LNCaP clone FGC (cell line): ENCODE measurements around the genes NEUROD1 and PDE1A.

DNA sequence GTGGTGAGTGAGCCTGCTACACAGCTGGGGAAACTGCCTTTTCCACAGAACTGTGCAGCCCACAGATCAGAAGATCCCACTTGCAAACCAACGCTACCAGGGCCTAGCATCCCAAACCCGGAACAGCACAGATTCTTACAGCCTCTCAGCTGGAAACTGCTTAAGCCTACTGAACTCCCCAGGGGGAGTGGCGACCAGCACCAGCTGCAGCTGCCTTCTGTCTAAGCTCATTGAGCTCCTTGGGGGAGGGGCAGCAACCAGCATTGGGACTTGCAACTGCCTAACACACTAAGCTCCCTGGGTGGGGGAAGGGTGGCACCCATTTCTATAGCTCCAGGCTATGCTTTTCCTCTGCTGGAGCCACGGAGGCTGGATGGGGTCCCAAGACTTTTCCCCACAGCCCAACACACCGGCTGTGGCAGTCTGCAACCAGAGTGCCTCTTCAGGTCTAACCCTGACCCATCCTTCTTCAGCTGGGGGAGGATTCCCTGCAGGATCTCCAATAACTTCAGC, 46.1 kb upstream of the ITGA4 start:
- RRBS, 2 experiments: no CpG with 5 or more reads among the region's 5 CpGs

DNA sequence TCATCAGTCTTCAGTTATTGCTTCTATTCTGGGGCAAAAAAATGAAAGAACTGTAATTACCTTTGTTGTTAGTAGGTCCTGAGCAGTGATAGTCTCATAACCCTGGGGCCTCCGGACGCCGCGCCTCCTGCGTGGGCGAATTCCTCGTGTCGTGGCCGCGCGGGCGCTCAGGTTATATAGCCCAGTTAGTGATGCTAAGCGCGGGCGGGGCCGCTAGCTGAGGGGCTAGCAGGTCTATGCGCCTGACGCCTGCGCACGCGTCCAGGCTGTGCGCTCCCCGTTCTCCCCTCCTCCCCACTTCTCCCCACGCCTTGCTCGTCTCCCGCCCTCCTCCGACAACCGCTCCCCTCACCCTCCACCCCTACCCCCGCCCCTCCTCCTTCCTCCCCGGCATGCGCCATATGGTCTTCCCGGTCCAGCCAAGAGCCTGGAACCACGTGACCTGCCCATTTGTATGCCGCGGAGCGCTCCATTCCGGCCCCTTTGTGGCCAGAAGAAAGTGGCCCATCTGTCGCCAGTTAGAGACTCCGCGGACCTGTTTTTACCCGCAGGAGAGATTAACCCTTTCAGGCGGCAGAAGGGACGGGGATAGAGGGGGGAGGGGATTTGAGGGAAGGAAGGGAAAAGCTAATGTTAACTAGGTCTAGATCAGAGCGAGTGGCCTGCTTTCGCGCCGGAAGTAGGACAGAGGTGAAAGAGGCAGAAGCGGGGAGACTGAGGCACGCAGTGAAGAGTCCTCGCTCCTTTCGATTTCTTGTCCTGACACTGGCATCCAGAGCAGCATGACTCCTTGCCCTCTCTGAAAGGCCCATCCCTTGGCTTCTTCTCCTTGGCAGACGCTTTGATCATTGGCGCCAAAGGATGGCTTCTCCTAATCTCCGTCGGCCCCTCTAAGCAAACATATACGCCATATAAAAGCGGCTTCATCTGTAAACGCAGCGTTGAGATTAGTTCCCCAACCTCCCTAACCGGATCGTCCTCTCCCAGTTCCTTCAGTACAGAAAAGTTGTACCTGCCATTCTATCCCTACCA, at the start of gene NEUROD1:
TSS of gene NEUROD1 (minus strand) at position 148 of the 1,032 bp plus-strand sequence.
- RRBS, 2 experiments: 54 to 71% methylated on average over 6 of the region's 61 CpGs

- RRBS, 2 experiments: no CpG with 5 or more reads among the region's 1 CpG
These were observed 100.0 kb upstream of the NEUROD1 start for GRCh38 chr2:181779969-181781113.

DNA sequence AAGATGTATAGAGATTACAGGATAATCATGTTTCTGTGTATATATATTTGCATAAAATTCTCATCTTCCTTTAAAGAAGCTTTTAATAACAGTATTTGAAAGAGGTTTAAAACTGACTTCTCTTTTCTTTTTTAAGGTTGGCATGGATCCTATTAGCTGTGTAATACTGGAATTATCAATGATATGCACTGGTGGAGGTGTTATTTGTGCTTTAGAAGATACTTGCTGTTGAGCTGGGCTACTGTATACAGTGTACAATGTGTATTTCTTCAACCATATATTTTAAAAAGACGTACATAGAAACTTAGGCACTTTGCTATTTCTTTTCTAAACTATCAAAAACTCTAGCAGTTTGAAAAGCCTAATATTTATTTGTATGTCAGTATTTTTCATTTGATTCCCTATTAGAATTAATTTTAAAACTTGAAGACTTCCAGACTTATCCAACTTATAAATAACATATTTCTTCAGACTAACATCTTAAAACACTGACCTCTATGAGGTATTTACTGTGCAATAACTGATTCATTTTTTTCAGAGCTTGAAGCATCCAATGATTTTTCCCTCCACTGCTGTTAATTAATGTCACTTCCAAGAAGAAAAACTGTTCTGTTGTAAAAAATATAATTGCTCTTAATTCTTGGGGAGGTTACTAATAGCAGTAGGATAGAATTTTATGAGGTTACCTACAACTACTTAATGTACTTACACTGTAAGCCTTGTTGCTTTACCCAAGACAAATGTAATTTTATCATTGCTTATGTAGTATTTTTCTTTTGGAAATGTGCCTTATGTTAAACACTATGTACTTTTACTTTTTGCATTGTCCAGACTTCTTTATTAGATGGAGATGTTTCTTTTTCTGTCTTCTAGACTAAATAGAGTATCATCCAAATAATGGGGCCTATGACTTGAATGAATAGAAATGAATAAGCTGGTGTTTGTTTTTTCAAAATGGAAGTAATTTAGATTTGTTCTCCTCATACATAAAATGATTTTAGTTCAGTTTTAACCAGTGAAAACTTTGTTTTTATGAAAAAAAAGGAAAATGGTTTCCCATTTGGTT, 38.2 kb downstream of the ITPRID2 start:
- RRBS, 2 experiments: no CpG with 5 or more reads among the region's 1 CpG

DNA sequence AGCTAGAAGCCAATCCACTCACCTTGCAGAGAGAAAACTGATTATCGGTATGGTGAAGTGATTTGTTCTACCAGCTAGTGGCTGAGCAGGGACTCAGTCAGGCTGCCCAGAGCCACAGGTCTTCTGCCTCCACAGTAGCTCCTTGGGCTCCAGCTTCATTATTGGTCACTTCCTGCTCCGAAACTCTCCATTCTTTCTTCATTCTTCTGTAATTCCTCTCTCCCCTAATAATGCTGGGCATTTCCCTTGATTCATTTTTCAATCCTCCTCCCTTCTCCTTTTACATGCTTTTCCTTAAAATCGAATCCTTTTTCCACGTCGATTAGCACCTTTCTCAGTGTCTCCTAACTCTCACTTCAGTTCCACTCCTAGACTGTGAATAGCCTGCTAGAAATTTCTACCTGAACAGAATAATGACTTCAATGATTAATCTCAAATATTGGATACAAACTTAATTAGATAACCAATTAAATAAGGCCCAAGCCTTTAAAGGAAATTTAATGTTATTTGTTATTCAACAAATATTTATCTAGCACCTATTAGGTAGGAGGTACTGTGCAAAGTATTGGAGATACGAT, 17.9 kb downstream of the PDE1A start:
- RRBS, 2 experiments: no CpG with 5 or more reads among the region's 6 CpGs

GRCh38 chr2:182426356-182427524, at the start of gene PDE1A:
Gene PDE1A (minus strand): TSS chr2:182427036.
- RRBS, 2 experiments: no CpG with 5 or more reads among the region's 9 CpGs

DNA sequence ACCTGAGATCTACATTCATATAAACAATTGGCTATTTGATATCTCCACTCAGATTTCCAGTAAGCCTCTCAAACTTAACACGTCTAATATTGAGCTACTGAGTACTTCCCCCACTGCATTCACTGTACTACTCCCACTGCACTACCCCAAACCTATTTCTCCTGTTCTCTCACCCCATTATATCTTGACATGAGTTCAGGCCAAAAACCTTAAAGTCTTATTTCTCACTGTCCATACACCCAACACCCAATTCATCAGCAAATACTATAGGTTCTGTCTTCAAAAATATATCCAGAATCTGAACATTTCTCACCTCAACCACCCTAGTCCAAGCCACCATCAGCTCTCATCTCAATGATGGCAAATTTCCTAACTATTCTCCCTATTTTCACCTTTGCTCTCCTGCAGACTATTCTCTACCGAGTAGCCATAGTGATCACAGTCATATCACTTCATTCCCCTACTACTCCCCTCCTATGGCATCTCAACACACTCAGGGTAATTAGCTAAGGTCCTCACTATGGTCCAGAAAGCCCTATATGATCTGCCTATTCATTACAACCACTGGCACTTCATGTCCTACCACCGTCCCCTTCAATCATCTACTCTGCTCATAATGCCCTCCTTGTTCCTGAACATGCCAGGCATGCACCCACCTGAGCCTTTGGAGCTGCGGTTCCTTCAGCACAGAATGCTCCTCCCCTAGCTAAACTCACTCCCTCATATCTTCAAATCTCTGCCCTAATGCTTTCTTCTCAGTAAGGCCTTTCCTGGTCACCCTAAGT, 24.8 kb downstream of the NCKAP1 start:
- RRBS, 2 experiments: no CpG with 5 or more reads among the region's 4 CpGs

DNA sequence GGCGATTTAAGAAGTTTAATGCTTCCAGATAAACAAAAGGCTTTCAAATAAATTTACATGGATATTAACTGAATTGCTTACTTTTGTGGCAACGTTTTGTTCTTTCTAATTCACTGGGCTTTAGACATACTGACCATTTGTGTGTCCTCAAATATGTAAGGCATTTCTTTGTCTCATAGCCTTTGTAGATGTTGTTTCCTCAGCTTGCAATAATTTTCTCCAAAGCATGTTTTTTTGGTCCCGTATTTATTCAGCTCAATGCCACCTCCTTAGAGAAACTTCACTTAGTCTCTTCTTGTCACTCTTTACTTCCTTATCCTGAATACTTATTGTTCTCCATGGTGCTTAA, 98.5 kb downstream of the NUP35 start:
- RRBS, 2 experiments: no CpG with 5 or more reads among the region's 3 CpGs

GRCh38 chr2:186303717-186304305, 182.2 kb upstream of the ZC3H15 start:
- RRBS, 2 experiments: no CpG with 5 or more reads among the region's 1 CpG

- RRBS, 2 experiments: no CpG with 5 or more reads among the region's 4 CpGs
These were observed 40.8 kb downstream of the ITGAV start for GRCh38 chr2:186630461-186631198.

DNA sequence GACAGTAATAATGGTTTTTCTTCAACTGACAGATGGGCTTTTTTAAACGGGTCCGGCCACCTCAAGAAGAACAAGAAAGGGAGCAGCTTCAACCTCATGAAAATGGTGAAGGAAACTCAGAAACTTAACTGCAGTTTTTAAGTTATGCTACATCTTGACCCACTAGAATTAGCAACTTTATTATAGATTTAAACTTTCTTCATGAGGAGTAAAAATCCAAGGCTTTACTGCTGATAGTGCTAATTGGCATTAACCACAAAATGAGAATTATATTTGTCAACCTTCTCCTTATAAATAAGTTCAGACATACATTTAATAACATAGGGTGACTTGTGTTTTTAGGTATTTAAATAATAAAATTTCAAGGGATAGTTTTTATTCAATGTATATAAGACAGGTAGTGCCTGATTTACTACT, 16.7 kb upstream of the FAM171B start:
- RRBS, 2 experiments: no CpG with 5 or more reads among the region's 2 CpGs

- RRBS, 2 experiments: no CpG with 5 or more reads among the region's 3 CpGs
These were observed 90.0 kb downstream of the CALCRL start for GRCh38 chr2:187358011-187358438.

DNA sequence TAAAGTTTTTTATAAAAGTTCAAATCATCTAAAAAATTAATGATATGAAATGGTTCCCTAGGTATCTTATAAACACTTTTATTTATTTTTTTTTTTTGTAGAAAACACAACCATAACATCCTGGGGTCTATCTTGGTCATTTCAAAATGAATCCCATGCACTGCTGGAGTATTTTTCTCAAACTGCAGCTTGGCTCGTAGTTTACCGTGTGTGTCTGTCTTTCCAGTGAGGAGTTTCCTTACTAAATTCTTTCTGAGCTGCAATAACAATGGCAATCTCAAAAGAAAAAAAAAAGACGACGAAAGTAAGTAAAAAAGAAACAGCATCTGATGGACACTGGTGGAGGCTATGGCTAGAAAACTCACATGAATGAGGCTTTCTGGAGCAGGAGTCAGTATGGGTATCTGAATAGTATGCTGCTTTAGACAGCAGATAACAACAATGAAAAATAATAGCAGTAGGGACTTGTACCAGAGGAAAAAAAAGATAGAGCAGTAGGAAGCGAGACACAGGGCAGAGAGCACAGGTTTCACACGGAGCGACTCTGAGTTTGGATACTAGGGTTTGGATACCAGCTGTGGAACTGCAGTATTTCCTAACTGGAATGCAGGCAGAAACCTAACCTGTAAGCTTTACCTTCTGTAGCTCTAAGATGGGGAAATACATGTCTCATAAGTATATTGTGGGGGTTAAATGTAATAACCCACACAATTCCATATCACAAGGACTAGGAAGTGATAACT, 43.5 kb downstream of the CALCRL start:
- RRBS, 2 experiments: no CpG with 5 or more reads among the region's 7 CpGs

DNA sequence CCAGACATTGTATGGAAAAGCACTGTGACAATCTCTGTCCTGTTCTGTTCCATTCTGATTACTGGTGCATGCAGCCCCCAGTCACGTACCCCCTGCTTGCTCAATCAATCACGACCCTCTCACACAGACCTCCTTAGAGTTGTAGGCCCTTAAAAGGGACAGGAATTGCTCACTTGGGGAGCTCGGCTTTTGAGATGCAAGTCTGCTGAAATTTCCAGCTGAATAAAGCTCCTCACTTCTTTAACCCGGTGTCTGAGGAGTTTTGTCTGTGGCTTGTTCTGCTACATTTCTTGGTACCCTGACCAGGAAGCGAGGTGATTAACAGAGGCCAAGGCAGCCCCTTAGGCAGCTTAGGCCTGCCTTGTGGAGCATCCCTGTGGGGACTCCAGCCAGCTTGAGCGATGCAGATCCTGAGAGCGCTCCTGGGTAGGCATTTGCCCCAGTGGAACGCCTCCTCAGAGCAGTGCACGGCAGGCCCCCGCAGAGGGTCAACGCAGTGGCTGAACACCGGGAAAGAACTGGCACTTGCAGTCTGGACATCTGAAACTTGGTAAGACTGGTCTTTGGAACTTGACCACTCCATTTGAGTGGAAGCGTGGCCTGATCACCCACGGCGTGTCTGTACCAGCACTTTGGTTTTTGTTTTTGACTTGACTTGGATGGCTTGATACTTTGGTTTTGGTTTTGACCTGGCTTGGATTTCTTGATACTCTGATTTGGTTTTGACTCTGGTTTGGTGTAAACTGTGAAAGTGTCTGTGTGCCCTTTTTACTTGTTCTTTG, 43.4 kb downstream of the TFPI start:
- RRBS, 2 experiments: no CpG with 5 or more reads among the region's 15 CpGs

- RRBS, 2 experiments: no CpG with 5 or more reads among the region's 11 CpGs
These were observed 40.4 kb downstream of the TFPI start for GRCh38 chr2:187513450-187514674.

GRCh38 chr2:188292199-188292304, 378 bp downstream of the GULP1 start:
- RRBS, 2 experiments: no CpG with 5 or more reads among the region's 8 CpGs

GRCh38 chr2:188292305-188293332, 945 bp downstream of the GULP1 start:
- RRBS, 2 experiments: 1 to 4% methylated on average over 6 of the region's 59 CpGs

- RRBS, 2 experiments: no CpG with 5 or more reads among the region's 1 CpG
These were observed 2.8 kb downstream of the GULP1 start for GRCh38 chr2:188294369-188294931.

GRCh38 chr2:188605855-188606140, 314.1 kb downstream of the GULP1 start:
- RRBS, 2 experiments: no CpG with 5 or more reads among the region's 6 CpGs